Ascending aorta (tissue), 1 donor: ENCODE results near the gene PPP1R3C.

- PRO-cap, result bidirectional peak, plus-strand start at chr10:88932664, minus-strand start at chr10:88932631
Observed at GRCh38 chr10:88932304-88932767, 20.2 kb downstream of the ACTA2 start.

- PRO-cap, result no peak
Observed at GRCh38 chr10:88992792-88993617, 2.4 kb downstream of the FAS start.

- PRO-cap, result no peak
Observed at GRCh38 chr10:88993830-88994338, 3.3 kb downstream of the FAS start.

DNA sequence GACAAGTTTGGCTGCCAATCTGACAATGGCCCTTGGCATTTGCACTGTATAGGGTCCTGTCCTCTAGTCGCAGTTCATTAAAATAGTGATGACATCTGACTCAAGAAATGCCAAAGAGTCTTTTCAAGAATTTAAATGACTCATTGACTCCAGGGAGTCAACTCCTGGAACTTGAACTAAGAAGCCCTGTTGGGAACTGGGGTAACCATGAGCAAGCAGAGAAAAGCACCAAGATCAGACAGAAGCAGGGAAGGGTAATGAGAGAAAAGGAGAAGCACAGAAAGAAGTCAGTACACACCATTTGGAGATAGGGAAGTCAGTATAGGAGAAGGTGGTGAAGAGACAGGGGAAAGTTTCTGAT is 90.9 kb downstream of the CH25H start:
- PRO-cap, result no peak

DNA sequence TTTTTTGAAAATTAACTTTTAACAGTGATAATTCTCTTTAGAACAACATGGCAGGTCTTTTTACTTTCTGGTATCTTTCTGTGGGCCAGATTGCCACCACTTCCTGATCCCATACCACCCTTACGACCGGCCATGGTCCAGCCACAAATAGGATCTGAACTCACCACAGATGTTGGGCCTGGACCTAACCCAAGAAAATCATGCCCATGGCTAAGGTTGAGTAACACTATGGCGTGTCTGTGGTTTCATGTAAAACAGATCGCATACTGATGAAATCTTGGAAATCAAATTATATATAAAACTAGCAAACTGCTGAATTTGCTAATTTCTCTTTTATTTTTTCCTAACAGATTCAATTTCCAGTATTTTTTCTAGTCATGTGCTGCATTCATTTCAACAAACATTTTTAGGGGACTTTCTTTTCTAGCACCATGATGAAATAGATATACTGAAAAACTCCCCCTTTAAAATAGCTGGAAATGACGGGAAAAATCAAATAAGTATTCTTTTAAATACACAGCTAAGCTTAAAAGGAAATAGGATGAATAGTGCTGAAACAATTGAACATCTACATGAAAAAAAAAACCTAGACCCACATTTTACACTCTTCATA is 77.1 kb downstream of the CH25H start:
- PRO-cap, result no peak

- PRO-cap, result no peak
Observed at GRCh38 chr10:89152919-89153442, 54.1 kb downstream of the CH25H start.

GRCh38 chr10:89250648-89251668 is 617 bp downstream of the LIPA start:
- PRO-cap, result no peak

- PRO-cap, result bidirectional peak, plus-strand start at chr10:89284278, minus-strand start at chr10:89284083
Observed at GRCh38 chr10:89284001-89284693, 17.7 kb upstream of the IFIT2 start.

DNA sequence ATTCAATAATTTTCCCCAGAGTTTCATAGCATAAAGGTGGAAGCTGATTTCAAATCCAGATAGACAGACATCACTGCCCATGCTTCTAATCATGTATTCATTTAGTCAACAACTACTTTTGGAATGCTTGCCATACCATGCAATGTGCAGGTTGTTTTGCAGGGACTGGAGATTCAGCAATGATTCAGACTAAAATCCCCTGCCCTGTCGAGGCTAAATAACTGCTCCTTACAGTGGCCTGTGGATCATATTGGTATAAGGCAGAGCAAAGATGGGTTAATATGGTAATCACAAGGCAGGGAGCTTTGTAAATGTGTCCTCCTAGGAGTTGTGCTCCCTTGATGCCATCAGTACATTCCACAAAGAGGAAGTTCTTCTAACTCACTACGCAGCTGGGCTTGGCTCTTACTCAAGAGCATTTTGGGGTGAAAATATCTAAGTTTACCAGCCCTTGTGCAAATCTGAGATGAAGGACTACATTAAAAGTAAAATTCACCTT is 647 bp upstream of the IFIT2 start:
- PRO-cap, result no peak

DNA sequence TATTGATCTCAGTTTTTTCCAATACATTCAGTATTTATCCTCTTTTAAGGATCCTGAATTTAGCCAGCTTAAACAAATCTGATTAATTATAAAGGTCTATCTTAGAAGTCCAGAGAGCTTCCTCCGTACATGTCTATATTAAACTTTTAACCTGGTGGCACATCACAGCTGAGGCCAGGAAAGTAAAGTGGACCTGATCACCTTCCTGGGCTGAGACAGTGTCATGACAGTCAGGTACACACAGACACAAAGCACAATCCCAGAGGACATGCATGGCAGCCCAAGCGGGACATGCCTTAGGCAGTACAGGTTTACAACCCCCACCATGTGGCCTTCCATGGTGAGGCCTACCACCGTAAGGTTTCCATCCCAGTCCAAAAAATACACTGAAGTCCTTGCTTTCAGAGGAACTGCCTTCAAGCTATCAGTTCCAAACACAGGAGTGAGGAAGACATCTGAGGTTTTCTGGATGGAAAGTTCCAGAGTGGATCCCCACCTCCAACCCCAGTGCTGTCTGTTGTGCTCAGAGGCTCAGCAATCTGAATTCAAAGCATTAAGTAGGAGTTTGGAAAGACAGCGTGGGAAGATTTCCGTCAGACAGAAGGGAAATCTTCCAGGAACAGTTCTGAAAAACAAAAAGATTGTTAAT is 19.9 kb downstream of the IFIT3 start:
- PRO-cap, result no peak

DNA sequence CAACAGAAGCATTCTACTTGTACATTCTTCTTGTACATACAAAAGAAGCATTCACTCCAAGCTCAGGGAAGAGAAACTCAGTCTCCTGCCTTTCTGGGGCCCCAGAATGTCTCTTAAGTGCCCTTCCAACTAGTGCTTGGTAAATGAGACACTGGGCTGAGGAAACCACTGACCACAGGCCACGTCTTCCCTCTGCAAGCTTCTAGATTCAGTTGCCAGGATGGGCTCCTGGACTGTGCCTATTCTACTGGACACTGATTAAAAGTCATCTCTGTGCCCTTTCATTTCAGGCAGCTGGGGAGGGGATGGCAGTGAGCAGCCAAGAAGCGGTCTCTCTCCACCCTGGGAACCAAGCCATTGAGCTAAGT is 8.7 kb upstream of the IFIT1B start:
- PRO-cap, result no peak

DNA sequence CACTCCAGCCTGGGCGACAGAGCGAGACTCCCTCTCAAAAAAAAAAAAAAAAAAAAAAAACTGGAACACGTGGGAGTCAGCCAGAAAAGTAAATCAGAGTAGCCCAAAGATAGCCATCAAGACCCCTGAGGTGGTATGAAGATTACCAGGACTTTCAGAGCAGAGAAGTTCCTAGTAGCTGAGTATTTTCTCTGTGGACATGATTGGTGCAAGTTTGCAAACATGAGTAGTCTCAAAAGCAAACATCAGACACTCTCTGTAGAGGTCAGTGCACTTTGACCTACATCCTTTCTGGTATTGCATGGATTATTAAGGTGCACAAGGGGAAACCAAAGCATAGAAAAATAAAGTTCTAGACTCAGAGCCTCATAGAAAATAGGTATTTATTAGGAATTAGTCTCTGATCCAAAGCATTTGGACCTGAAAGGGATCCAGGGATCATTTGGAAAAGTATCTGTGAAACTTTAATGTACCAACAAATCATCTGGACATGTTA is 4.5 kb upstream of the IFIT1B start:
- PRO-cap, result no peak

GRCh38 chr10:89699791-89700226 is 1.6 kb upstream of the KIF20B start:
- PRO-cap, result no peak

GRCh38 chr10:90871249-90871569 is 565 bp upstream of the RPP30 start:
- PRO-cap, result no peak

DNA sequence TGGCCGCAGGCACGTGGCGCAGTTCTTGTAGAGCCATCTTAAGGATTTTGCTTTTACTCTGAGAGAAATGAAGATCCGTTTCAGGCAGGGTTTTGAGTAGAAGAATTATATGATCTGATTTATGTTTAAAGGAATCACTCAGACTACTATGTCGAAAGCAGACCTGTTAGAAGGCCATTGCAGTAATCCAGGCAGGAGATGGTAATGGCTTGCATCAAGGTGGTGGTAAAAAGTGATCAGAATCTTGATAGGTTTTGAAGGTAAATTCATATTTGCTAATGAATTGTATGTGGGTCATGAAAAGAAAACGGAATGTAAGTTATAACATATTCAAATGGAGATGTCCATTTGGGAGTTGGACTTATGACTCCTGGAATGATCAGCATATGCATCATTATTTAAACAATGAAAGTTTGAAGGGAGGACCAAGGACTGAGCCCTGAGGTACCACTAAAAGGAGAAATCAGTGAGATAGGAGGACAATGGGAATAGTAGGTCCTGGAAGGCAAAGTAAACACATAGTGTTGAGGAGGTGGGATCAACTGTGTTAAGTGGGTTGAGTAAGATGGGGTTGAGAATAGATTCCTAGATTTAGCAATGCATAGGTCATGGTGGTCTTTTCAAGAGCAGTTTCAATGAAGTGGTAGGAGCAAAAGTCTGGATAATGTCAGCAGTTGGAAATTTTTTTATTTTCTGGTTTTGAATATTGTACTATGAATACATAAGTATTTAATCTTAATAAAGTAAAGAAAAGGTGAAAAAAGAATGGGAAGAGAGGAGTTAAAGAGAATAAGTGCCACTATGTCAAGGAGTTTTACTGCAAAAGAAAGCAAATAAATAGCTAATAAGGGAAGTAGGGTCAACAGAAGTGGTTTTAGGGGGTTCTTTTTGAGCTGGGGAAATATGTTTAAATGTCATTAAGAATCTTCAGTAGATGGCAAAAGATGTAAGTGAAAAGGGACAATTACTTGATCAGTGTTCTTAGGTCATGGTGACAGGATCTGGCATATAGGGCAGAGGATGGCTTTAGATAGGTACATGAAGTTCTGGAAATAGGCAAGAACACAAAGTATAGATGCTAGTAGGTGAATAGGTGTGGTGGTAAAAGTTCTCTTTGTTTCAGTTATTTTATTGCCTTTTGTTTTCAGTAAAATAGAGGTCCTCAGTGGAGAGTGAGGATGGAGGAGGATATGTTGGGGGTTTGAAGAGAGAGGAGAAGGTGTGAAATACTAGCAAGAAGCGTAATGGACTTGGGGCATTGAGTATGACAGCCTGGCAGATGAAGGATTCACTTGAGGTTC is 11.6 kb downstream of the PCGF5 start:
- PRO-cap, result no peak

DNA sequence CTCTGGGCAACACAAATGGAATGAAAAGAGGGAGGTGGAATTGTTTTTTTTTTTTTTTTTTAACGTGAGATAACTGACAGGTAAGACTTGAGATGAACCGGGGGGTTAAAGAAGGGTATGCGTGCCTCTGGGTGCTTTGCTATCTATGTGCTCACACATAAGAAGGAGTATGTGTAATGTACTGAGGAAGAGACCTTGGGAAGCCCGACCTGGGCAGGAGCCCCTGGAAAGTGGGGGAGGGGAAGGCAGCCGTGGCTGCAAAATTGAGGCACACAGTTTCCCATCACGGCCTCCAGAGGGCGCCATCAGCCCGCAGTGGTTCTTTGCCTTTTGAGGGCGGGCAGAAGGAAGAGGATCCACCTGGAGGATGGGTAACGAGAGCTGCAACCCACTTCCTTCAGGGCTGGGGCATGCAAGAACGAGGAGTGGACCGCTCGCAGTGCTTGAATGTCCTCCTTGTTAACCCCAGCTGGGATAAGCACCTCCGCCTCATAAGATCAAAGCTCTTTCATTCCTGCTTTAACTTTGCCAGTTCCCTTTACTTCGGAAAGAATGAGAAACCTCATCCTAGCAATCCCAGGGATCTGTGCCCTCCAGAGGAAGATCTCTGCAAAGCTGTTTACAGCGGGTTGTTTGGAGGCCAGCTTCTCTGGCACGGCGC is 77.8 kb downstream of the PCGF5 start:
- PRO-cap, result no peak

DNA sequence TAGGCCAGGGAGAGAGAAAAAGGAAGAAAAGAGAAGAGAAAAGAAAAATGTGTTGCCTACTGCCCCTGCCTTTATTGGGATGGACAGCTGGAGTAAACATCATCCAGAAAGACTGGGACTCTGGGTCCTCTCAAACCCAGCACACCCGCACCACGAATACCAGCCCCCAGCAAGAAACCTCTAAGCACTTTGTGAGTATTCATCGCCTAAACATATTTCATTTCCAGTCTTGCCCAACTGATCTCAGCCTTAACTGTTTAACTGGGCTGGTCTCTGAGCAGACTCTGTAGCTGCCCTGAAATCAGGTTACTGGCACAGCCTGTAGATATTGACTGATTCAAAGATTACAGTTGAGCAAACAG is 76.3 kb downstream of the PPP1R3C start:
- PRO-cap, result no peak

DNA sequence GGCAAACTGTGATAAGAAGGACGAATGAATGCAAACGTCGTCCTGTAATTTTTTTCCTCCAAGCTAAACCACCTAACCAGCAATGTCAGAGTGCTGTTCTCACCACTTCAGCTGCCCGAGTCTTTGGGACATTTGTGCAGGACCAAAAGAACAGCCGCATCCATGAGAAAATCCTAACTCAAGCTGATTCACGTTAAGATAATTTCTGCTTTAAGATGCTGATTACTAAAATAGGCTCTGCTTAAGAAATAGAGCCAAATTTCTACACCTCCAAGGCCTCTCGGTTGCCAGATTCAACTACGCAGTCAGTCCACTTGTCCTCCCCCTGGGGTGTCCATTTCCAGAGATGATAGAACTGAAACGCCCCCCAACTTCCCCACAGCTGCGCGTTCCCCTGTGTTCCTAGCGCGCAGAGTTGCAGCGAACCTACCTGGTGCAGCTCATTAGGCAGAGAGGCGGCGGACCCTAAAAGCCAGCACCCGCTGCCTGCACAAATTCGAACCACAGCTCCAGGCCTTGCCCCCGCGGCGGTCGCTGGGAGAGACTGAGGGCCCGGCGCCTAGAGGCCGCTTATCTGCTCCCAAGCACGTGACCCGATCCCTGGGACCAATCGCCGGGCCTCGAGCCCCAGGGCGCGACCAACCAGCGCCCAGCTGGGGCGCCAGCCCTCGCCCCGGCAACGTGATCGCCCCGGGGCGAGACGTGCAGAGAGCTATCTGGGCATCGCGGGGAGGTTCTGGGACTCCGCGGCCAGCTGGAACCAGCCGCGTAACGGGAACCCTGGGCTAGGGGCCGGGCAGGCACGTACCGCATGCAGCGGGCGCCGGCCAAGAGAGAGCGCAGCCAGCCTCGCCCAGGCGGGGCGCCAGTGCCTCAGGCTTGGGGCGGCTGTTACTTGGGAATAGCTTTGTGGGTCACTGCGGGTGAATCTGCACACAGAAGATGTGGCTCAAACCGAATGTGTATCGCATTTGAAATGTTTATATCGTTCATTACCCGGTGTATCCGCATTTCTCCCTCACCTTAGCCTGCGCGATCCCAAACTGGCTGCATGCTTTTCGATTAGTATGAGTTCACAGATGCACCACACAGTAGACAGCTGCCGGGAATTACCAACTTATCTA is at the start of gene PPP1R3C:
TSS of gene PPP1R3C (minus strand) at position 546 of the 1,124 bp plus-strand sequence.
- PRO-cap, result bidirectional peak, plus-strand start at position 741 of the sequence, minus-strand start at position 546 of the sequence

- PRO-cap, result unidirectional peak, plus-strand start at chr10:91880666
Observed at GRCh38 chr10:91880383-91880943, 28.8 kb downstream of the FGFBP3 start.

DNA sequence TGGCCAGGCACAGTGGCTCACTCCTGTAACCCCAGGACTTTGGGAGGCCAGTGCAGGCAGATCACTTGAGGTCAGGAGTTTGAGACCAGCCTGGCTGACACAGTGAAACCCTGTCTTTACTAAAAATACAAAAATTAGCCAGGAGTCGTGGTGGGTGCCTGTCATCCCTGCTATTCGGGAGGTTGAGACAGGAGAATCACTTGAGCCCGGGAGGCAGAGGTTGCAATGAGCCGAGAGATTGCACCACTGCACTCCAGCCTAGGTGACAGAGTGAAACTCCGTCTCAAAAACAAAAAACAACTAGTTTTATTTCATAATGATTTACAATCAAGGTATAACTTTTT is 51.0 kb downstream of the BTAF1 start:
- PRO-cap, result no peak